Uterus (tissue), 7 donors: ENCODE measurements around a stretch of chr6.

GRCh38 chr6:143642504-143642864 is 35.3 kb upstream of the PHACTR2 start:
- PRO-cap, 4 experiments: peak in 2 of 4 experiments; most common minus-strand start chr6:143642556 (in 2)
- RAMPAGE, long total RNA, 2 experiments: no peak in any of the 2 experiments
- RRBS: no CpG with 5 or more reads among the region's 2 CpGs

GRCh38 chr6:143843439-143843961 is 362 bp downstream of the LTV1 start:
- PRO-cap, 4 experiments: no peak in any of the 4 experiments
- RAMPAGE, long total RNA, 2 experiments: no peak in any of the 2 experiments
- RRBS: 3% methylated on average over 7 of the region's 28 CpGs

DNA sequence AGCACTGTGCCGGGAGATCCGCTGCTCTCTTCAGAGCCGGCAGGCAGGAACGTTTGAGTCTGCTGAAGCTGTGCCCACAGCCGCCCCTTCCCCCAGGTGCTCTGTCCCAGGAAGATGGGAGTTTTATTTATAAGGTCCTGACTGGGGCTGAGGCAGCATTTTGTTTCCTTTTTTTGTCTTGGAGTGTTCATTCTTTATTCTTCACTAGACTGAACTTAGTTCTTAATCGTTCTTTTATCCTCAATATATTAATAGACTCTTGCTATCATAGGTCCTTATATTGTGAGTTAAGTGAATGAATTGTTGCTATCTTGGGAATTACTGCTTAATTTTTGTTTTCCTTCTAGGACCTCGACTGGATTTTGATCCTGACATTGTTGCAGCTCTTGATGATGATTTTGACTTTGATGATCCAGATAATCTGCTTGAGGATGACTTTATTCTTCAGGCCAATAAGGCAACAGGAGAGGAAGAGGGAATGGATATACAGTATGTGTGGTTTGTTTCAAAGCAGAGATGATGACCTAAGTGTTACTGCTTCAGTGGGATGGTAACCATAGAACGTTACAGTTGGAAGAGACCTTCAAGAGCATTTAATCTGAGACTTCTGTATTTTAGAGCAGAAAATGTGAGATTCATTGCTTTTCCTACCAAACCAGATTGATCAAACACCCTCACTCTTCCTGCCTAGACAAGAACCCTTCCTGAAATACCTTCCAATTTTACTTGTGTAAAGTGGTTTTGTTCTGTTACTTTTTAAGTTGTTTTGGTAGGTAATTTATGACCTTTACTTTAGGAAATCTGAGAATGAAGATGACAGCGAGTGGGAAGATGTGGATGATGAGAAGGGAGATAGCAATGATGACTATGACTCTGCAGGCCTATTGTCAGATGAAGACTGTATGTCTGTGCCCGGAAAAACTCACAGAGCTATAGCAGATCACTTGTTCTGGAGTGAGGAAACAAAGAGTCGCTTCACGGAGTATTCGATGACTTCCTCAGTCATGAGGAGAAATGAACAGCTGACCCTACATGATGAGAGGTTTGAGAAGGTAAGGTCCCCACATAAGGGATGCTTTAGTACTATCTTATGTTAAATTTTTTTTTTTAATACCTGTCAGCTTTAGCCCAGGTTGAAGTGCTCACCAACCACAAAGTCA is 6.9 kb upstream of the ZC2HC1B start:
- PRO-cap, 4 experiments: no peak in any of the 4 experiments
- RAMPAGE, long total RNA, 2 experiments: no peak in any of the 2 experiments
- RRBS: no CpG with 5 or more reads among the region's 13 CpGs

DNA sequence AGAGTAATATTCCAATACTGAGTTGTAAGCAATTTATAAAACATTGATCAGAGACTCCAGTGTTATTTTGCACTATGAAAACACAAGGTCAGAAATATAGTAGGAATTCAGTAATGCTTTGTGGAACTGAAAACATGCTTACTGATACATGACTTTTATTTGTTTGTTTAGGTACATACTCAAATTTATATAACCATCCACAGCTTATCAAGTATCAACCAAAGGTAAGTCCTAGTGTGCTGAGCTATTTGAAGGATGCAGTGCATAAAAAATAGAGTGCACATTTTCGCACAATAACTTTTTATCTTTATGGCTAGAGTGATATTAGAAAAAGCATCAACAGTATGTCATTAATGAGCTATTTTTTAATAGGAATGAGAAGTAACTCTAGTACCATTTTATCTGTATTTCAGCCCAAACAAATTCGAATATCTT is 1.6 kb upstream of the ZC2HC1B start:
- PRO-cap, 4 experiments: no peak in any of the 4 experiments
- RAMPAGE, long total RNA, 2 experiments: no peak in any of the 2 experiments
- RRBS: no CpG with 5 or more reads among the region's 2 CpGs

DNA sequence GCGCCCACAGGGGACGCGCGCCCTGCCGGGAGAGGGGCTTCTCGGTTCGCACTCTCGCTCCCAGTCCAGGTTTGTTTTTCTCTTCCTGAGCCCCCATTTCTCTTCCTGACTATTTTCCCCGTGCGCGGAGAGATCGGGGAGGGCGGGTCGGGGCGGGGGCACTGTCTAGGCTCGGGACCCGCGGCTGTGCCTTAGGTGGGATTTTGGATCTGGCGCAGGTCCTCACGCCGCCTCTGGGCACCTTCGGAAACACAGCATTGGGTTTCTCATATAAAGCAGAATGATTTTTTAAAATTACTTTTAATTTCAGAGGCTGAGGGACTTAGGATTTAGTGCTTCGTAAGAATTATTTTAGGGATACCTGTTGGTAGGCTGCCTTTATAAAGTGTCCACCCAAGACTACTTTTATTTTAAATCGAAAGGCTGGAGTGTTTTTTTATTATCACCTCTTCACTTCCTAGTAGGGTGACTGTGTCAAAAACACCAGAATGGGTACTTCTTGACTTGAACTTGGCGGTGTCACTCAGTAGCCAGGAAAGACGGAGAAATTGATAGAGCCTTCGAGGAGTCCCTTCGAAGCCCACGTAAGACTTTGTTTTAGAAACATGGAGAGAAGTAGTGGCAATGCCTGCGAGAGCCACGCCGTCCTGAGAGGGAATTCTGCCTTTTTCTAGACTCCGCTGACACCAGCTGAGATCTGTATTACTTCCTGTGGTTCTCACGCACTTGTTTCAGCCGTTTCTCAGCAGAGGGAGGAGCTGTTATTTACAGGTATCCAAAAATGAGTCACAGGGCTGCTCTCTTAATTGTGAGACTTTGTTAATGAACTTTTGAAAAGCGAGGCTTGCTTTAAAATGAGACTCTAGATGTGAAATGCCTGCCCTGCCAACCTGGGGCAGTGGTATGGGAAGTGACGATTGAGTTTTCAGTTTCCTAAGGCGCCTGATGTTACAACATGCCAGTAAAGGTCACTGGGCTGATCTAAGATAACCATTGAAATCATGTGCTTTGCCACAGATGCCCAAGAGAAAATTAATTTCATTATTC is 641 bp downstream of the STX11 start:
- PRO-cap, 4 experiments: peak in 3 of 4 experiments; most common plus-strand start position 770 of the sequence (in 1); most common minus-strand start position 662 of the sequence (in 2)
- RAMPAGE, long total RNA, 2 experiments: no peak in any of the 2 experiments
- RRBS: 2% methylated on average over 5 of the region's 38 CpGs

DNA sequence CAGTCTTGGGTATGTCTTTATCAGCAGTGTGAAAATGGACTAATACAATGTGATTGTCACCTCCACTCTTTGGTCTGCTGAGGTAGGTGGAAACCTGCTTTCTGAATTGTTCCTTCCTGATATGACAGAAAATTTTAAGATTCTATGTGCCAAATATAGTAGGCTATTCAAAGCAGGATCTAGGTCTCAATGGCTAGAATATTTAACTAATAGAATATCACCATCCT is 30.3 kb downstream of the STX11 start:
- PRO-cap, 4 experiments: no peak in any of the 4 experiments
- RAMPAGE, long total RNA, 2 experiments: no peak in any of the 2 experiments

DNA sequence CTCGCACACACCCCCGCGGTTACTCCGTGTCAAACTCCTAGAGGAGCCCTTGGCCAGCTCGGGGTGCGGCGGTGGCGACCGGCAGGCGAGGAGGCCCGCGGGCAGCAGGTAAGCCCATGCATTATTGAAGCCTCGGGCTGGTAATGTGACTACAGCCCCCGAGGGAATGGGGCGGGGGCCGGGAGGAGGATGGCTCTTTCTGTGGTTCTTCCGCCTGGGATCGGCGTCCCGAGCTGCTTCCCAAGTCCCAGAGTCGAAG is 508 bp downstream of the UTRN start:
- PRO-cap, 4 experiments: peak in 3 of 4 experiments; most common plus-strand start position 204 of the sequence (in 2); most common minus-strand start position 126 of the sequence (in 1)
- RAMPAGE, long total RNA, 2 experiments: no peak in any of the 2 experiments
- RRBS: 2% methylated on average over 7 of the region's 21 CpGs

GRCh38 chr6:144298209-144298713 is 13.1 kb downstream of the UTRN start:
- PRO-cap, 4 experiments: no peak in any of the 4 experiments
- RAMPAGE, long total RNA, 2 experiments: no peak in any of the 2 experiments
- RRBS: no CpG with 5 or more reads among the region's 7 CpGs

DNA sequence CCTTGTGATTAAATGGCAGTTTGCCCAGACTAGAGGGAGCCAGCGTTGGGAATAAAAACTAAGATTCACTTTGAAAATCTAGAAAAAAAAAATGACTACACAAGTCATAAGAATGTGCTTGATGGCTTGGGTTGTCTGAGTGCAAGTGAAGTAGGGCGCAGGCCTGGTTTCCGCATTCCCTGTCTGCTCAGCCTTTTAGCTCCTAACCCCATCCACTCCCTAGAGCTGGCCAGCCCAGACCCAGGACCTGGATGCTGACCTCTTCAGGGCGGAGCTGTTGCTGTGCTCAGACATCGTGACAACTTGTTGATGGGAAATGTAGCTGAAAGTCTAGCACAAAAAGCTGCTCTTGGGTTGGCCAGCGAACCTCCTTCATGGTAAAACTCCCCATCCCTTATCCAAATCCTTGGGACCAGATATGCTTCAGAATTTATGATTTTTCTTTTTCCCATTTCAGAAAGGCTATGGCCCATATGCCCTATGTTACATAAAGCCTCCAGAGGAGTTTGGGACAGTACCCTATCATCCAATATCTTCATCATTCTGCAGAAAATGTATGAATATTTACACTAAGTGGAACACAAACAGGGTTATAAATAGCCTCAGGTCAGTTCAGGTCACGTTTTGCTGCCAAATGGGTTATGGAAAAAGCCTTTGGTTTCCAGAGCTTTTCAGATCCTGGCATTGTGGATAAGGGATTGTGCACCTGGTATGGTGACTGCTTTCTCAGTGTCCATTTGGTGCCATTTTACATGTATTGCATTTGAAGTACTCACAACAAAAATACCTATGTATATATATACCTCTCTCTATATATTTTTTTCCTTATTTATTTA is 29.2 kb downstream of the UTRN start:
- PRO-cap, 4 experiments: no peak in any of the 4 experiments
- RAMPAGE, long total RNA, 2 experiments: no peak in any of the 2 experiments
- RRBS: no CpG with 5 or more reads among the region's 7 CpGs

DNA sequence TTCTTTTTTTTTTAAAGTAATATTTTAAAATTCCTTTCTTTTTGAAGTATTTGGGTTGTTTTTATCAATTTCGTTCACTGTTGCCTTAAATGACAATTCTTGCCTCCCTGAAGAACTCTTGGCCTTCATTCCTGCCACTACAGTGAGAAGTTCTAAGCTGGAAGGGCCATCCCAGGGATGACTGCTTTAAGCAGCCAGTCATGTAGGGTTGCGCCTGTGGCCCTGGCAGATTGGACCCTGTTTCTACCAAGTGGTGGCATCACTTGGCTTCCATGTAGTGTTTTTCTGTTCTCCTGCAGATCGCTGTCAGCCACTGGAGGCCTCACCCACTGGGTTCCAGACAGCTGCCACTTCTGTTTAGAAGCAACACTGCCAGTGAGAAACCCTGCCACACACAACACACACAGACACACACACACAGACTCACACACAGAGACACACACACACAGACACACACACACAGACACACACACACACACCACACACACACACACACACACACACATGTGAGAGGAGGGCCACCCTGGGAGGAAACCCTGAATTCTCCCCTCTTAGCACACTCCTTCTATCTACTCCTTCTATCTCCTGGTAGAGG is 51.7 kb downstream of the UTRN start:
- PRO-cap, 4 experiments: no peak in any of the 4 experiments
- RAMPAGE, long total RNA, 2 experiments: start-site peak on the plus strand in 1 of 2 experiments, centred at position 316 of the sequence, 11 reads per replicate
- RRBS: no CpG with 5 or more reads among the region's 3 CpGs

- PRO-cap, 4 experiments: peak in 3 of 4 experiments; most common plus-strand start chr6:144344200 (in 3); most common minus-strand start chr6:144343897 (in 2)
- RAMPAGE, long total RNA, 2 experiments: start-site peak on the plus strand in 1 of 2 experiments, at chr6:144344174-144344242 at its widest, 338 reads per replicate
- RRBS: no CpG with 5 or more reads among the region's 13 CpGs
Measured at GRCh38 chr6:144343559-144344713, 58.8 kb downstream of the UTRN start.

- PRO-cap, 4 experiments: no peak in any of the 4 experiments
- RAMPAGE, long total RNA, 2 experiments: no peak in any of the 2 experiments
- RRBS: no CpG with 5 or more reads among the region's 4 CpGs
Measured at GRCh38 chr6:144481958-144482522, 196.9 kb downstream of the UTRN start.

GRCh38 chr6:144557063-144557632 is 272.0 kb downstream of the UTRN start:
- PRO-cap, 4 experiments: no peak in any of the 4 experiments
- RAMPAGE, long total RNA, 2 experiments: start-site peak on the plus strand in 1 of 2 experiments, at chr6:144557162-144557824 at its widest, 59 reads per replicate
- RRBS: no CpG with 5 or more reads among the region's 6 CpGs

GRCh38 chr6:144702635-144703640 is 417.8 kb downstream of the UTRN start:
- PRO-cap, 4 experiments: no peak in any of the 4 experiments
- RAMPAGE, long total RNA, 2 experiments: start-site peak on the plus strand in 1 of 2 experiments, at chr6:144703295-144703507 at its widest, 17 reads per replicate
- RRBS: no CpG with 5 or more reads among the region's 3 CpGs

DNA sequence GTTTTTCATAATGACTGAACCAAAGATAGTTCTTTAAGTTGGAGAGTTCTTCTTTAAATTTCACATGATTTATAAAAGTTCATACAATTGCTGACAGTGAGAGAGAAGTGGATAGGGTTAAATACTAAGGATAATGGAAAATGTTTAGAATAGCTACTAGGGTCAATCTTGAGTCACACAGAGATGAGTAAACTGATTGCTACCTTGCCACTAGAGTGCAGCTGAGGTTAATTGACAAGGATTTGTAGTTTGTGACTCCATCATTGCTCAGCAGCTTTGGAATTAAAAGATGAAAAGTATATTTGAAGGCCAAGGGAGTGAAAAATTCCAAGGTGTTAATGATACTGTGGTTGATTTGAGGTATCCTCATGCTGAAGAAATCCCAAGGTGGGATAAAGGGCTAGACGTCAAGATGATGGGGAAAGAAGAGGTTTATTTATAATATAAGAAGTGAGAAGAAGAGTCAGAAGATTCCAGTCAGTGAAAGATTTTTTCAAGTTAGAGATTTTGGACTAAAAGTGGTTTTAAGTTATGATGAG is 524.0 kb downstream of the UTRN start:
- PRO-cap, 4 experiments: no peak in any of the 4 experiments
- RAMPAGE, long total RNA, 2 experiments: start-site peak on the plus strand in 1 of 2 experiments, centred at position 142 of the sequence, 6 reads per replicate
- RRBS: no CpG with 5 or more reads among the region's 1 CpG

GRCh38 chr6:144921398-144921830 is 636.3 kb downstream of the UTRN start:
- PRO-cap, 4 experiments: no peak in any of the 4 experiments
- RAMPAGE, long total RNA, 2 experiments: no peak in any of the 2 experiments
- RRBS: no CpG with 5 or more reads among the region's 5 CpGs

DNA sequence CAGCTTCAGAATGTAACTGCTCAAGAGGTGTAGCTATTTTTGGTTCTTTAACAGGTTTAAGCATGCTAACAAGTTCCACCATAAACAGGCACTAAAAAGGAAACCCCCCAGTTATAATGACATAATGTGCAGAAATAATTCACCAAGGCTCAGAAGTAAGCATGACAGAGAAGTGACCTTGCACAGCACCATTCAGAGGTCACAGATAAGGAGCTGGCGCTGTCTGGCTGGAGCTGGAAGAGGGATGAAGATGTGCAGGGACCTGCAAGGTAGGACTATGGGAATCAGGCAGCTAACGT is 385.1 kb downstream of the EPM2A start:
- PRO-cap, 4 experiments: no peak in any of the 4 experiments
- RAMPAGE, long total RNA, 2 experiments: no peak in any of the 2 experiments
- RRBS: no CpG with 5 or more reads among the region's 2 CpGs

GRCh38 chr6:145684751-145685324 is 50.5 kb downstream of the EPM2A start:
- PRO-cap, 4 experiments: no peak in any of the 4 experiments
- RAMPAGE, long total RNA, 2 experiments: no peak in any of the 2 experiments
- RRBS: no CpG with 5 or more reads among the region's 3 CpGs

- PRO-cap, 4 experiments: peak in 4 of 4 experiments; most common plus-strand start chr6:145734919 (in 3); most common minus-strand start chr6:145734870 (in 4)
- RAMPAGE, long total RNA, 2 experiments: no peak in any of the 2 experiments
- RRBS: 1% methylated on average over 11 of the region's 42 CpGs
Measured at GRCh38 chr6:145734441-145735084, 757 bp downstream of the EPM2A start.

DNA sequence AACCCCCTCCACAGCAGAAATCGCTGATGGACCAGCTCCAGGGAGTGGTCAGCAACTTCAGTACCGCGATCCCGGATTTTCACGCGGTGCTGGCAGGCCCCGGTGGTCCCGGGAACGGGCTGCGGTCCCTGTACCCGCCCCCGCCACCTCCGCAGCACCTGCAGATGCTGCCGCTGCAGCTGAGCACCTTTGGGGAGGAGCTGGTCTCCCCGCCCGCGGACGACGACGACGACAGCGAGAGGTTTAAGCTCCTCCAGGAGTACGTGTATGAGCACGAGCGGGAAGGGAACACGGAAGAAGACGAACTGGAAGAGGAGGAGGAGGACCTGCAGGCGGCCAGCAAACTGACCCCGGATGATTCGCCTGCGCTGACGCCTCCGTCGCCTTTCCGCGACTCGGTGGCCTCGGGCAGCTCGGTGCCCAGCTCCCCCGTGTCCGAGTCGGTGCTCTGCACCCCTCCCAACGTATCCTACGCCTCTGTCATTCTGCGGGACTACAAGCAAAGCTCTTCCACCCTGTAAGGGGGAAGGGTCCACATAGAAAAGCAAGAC is 109.3 kb upstream of the RAB32 start:
- PRO-cap, 4 experiments: no peak in any of the 4 experiments
- RAMPAGE, long total RNA, 2 experiments: no peak in any of the 2 experiments
- RRBS: no CpG with 5 or more reads among the region's 45 CpGs